Metastatic Pancreatic Carcinoma in the Ovary (tissue), 1 donor: ENCODE measurements around the gene PRAP1.

- PRO-cap: no peak
Observed at GRCh38 chr10:132783656-132784554, 2.0 kb downstream of the NKX6-2 start.

- PRO-cap: unidirectional peak, minus-strand start at chr10:132967712
Observed at GRCh38 chr10:132967549-132967851, 25.1 kb upstream of the CFAP46 start.

DNA sequence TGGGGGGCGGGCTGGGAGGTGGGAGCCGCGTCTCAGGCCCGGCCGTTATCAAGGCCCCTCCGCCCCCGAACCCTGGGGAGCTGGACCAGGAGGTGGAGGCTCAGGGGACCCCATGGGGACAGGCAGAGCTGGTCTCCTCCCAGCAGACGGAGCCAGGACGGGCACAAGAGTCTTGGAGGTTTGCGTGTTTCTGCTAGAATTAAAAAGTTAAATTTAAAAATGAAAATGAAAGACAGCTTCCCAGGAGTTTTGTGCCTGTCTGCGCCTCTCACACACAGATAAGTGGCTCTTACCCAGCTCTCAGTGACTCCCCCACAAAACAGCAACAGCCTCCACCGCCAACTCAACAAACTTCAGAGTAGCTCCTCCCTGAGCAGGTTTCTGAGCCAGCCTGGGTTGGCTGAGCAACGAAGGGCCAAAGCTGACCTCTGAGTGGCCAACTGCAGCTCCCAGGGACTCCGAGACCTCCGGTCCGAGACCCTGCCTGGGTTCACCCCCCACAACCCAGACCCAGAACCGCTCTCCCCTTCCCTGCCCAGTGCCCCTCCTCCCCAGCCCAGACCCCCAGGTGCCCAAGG lies 5.0 kb upstream of the UTF1 start:
- PRO-cap: no peak

DNA sequence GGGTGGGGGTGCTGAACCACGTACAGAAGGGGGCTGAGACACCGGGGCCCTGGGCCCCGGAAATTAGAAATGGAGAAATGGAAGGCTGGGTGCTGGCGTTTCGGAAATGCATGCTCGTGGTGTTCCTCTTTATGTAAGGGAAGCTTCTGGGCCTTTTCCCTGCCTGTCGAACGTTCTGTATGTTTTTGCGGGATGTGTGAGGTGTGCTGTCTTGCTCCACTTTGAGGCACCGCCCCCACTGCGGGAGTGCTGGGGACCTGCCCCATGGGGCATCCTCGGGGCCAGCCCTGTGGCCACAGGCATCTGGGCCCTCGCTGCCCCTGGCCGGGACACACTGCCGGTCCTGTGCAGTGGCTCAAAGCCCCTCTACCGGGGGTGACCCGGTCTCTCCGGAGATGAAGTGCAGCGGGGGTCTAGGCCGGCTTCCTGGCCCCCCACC lies 1.7 kb upstream of the VENTX start:
- PRO-cap: no peak

DNA sequence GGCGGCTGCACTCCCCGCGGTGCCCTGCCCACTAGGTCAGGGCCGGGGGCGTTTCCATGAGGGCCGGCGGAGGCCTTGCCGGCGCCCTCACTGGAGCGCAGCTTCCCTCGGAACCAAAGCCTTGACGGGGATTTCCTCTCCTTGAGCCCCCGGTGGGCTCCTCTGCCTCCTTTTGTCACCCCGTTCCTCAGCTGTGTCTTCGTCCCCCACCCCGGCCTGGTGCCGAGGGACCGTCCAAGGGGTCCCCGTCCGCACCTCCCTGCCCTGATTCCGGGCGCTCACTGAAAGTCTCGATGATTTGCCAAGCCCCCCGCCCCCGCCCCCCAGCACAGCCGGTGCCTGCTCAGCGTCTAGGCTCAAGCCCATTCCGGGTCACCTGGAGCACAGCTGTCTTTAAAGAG lies 570 bp downstream of the VENTX start:
- PRO-cap: no peak

- PRO-cap: no peak
Observed at GRCh38 chr10:133347120-133348194, at the start of gene PRAP1. Gene PRAP1, plus strand, starts transcription at chr10:133347373.

- PRO-cap: no peak
Observed at GRCh38 chr10:133352950-133354102, 4.5 kb downstream of the FUOM start.

GRCh38 chr10:133358107-133358567 lies 318 bp upstream of the FUOM start:
- PRO-cap: no peak

DNA sequence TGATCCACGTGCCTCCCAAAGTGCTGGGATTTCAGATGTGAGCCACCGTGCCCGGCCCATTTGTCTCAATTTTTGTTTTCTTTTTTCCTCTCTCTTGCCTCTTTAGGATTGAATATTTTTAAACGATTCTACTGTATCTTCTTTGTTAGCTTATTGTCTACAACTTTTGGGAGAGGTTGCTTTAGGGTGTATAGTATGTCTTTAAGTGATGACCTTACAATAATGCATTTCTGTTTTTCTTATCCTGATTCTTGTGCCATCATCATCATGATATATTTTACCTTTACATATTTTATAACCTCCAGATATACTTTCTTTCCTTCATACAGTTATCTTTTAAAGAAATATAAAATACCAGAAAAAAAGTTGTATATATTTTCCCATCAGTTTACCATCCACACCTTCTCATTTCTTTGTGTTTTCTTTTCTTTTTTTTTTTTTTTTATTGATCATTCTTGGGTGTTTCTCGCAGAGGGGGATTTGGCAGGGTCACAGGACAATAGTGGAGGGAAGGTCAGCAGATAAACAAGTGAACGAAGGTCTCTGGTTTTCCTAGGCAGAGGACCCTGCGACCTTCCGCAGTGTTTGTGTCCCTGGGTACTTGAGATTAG lies 10.8 kb downstream of the SPRN start:
- PRO-cap: no peak